Airway epithelial cell (primary cell): ENCODE measurements around a stretch of chr3.

GRCh38 chr3:124249756-124250282 is 216.7 kb downstream of the KALRN start:
- RAMPAGE, long total RNA, result no peak

- RAMPAGE, long total RNA, result no peak
Measured at GRCh38 chr3:124814533-124815236, 72.5 kb downstream of the ITGB5 start.

DNA sequence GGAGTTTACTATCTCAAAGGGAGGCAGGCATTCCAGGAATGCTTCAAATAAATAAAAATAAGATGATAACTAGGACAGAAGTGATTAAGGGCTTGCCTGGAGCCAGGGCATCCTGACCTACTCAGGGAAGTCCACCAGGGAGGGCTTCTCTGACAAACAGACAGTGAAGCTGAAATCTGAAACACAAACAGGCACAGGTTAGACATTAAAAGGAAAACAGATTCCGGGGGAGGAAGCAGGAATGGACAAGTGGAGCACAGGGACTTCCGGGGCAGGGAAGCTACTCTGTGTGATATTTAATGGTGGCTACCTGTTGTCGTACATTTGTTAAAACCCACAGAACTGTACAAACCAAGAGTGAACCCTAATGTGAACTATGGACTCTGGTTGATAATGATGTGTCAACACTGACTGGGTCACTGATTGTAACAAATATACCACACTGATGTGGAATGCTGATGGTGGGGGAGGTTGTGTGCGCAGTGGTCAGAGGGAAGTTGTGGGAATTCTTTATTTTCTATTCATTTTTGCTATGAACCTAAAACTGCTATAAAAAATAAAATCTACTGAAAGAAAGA is 53.2 kb downstream of the ITGB5 start:
- RAMPAGE, long total RNA, result no peak

DNA sequence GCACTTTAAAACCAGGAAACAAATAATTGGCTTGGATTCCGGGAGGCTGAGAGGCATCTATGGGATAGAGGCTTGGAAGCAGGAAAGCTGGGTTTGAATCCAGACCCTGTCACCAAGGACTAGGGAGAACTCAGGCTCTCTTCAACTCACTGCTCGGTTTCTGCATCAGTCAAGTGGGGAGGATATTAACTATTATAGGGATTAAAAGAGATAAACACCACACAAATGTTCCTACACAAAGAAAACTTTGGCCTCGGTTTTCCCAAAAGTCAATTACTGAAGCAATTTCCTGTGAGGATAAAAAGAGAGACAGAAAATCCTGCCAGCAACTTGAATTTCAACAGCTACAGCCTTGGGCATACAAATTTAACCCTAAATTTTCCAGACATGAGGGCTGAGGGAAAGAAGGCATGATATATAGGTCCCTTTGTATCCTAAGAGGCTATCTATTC is 36.0 kb downstream of the ITGB5 start:
- RAMPAGE, long total RNA, result no peak

DNA sequence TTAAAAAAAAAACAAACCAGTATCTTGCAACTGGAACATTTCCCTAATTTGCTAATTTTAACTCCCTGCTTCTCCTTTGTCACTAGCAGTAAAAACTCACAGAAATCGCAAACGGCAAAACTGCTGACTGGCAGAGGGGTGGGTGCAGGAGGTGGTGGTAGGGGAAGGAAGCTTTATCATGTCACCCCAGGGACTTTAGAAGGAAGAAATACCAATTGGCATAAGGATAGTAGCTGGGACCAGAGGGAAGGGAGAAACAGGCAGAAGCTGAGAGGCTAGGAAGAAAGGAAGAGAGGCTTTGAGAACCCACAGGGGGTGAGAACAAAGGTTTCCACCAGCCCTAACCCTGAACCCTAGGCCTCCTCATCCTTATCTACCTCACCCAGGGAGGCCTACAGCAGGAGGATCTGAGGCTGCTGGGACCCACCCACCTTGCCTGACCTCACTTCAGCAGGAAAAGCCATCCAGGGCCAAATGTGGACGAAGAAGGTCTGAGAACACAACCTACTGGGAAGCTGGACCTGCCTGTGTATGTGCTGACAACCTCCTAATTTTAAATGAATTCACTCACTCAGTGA is 10.7 kb downstream of the ITGB5 start:
- RAMPAGE, long total RNA, result no peak

DNA sequence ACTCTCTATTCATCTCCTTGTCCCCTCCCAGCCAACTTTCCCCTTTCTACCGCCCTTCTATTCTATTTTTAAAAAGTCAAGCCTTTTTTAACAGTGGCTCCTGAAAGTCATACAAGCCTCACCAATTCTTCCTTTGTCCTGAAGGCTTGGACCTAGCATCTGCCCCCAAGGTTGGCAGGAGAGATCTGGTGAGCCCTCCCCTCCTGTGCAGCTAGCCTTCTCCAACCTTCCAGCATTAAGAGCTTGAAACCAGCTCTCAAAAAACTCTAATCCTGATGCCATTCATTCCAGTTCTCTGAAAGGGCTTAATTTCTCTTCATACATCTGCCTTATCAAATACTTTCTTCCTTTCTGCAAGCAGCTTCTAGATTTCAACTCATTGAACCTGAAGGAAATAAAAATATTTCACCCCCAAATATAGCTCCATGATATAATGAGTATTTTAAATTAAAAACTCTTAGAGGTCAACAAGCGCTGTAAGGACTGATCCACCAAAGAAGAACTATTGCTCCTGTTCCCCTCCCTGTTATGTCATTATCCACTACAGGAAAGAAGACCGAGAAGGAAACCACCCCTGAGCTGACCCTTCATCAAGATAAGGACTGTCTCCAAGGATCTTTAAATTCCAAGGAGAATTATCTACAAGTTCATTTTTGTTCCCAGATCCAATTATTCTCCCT is 1.5 kb downstream of the MUC13 start:
- RAMPAGE, long total RNA, result no peak

- RAMPAGE, long total RNA, result no peak
Measured at GRCh38 chr3:124993383-124994412, 59.1 kb upstream of the MUC13 start.

DNA sequence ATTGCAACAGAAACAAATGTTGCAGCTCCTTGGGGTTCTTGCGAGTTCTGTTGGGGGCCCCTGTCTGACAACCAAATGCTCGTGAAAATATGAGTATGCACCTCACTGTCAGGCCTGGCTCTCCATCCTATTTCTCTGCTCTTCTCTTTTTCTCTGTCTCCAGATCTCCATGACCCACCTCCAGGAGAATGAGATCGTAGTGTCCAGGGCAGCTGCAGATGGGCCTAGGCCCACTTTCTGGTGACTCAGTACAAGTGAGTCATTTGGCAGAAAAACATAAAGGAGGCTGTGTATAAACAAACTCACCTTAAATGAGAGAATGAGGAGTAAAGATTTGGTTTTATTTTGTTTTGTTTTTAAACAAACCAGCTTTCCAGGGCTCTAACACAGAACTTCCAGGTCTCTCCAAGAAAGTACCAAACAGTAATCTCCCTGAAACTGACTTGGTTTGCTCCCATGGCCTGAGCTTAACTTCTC is 1.4 kb upstream of the HEG1 start:
- RAMPAGE, long total RNA, result no peak

- RAMPAGE, long total RNA, result no peak
Measured at GRCh38 chr3:125107703-125108836, 52.3 kb upstream of the HEG1 start.

GRCh38 chr3:125163906-125164591 is 48.5 kb downstream of the SLC12A8 start:
- RAMPAGE, long total RNA, result no peak

- RAMPAGE, long total RNA, result no peak
Measured at GRCh38 chr3:125192303-125192768, 20.2 kb downstream of the SLC12A8 start.

DNA sequence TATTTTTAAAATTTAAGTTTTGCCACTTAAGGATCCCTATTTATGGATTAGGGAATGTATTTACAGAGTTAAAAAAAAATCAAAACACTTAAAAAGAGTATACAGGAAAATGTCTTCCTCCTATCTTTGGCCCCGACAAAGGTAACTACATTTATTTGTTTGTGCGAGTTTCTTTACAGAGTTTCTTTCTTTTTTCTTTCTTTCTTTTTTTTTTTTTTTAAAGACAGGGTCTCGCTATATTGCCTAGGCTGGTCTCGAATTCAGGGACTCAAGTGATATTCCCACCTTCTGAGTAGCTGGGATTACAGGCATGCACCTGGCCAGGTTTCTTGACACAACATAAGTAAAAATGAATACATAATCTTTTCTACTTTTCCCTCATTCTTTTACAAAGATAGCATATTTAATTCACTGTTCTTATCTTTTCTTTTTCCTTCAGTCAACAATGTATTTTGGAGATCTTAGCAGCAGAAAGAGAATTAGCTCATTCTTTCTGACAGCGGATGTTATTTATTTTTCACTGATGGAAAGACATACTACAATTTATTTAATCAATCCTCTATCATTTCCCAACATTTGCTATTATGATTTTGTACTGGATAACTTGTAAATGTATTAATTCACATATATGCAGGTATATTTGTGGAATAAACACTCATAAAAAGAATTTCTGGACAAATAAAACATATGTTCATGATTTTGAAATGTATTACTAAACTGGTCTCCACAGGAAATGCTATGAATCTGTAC is 28.7 kb upstream of the SLC12A8 start:
- RAMPAGE, long total RNA, result no peak

DNA sequence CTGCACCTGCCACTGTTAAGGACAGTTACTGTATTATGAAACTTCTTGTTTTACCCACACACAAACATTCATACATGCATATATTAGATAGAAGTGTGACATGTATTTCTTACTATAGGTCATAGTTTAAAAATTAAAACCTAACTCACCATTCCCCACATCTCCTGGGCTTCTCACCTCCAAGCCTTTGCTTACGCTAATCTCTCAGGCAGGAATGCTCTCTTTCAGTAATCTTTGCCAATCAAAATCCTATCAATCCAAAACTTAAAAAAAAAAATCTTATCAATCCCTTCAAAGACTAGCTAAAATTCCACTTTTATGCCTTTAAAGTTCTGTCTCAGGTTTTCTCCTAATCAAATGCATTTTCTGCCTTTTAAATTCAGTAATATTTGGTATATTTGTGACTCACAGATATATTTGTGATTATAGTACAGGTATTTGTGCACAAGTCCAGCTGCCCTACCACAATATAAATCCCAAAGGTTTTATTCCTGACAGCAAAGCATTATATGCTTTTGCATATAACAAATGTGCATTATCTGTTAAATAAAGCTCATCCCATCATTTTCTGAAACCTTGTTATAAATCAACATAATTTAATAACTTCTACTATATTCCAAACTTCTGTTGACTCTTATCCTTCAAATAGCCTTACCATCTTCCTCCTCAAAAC is 8.4 kb downstream of the ZNF148 start:
- RAMPAGE, long total RNA, result no peak

DNA sequence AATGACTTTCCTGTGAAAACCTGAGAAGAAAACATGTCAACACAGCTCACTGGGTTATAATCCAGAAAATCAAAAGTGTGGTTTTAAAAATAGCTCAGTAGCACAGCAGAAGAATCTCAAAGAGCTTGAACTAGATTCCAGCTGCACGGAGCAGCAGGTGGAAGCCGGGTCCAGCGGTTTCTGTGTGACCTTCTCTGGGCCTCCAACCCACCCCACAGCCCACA is 23.4 kb downstream of the SLC41A3 start:
- RAMPAGE, long total RNA, result no peak

GRCh38 chr3:126178911-126179273 is 1.5 kb downstream of the ALDH1L1 start:
- RAMPAGE, long total RNA, result no peak

DNA sequence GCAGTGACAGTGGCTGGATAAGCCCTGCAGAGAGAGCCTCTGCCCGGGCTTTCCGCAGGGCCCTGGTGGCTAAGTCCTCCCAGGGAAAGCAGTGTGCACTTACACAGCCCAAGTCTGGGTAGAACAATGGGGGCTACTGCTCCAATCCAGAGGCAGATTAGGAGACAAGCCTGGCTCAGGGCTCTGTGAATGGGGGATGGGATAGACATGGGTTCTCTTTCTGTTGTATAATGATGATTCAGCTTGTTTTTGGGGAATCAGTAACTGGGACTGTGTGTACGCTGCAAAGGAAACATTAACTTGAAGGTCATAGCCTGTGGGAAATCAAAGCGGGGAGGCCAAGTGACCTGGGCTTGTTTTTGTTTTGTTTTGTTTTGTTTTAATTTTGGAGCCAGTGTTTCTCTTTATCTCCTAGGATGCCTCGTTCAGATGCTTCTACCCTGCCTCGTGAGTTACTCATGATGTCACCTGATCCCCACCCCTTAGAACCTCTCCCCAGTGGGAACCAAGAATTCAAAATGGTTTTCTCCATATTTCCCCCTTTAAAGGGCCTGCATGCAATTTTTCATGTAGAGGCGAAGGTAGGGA is 4.2 kb upstream of the ALDH1L1 start:
- RAMPAGE, long total RNA, result no peak

GRCh38 chr3:126186715-126187106 is 6.3 kb upstream of the ALDH1L1 start:
- RAMPAGE, long total RNA, result no peak

DNA sequence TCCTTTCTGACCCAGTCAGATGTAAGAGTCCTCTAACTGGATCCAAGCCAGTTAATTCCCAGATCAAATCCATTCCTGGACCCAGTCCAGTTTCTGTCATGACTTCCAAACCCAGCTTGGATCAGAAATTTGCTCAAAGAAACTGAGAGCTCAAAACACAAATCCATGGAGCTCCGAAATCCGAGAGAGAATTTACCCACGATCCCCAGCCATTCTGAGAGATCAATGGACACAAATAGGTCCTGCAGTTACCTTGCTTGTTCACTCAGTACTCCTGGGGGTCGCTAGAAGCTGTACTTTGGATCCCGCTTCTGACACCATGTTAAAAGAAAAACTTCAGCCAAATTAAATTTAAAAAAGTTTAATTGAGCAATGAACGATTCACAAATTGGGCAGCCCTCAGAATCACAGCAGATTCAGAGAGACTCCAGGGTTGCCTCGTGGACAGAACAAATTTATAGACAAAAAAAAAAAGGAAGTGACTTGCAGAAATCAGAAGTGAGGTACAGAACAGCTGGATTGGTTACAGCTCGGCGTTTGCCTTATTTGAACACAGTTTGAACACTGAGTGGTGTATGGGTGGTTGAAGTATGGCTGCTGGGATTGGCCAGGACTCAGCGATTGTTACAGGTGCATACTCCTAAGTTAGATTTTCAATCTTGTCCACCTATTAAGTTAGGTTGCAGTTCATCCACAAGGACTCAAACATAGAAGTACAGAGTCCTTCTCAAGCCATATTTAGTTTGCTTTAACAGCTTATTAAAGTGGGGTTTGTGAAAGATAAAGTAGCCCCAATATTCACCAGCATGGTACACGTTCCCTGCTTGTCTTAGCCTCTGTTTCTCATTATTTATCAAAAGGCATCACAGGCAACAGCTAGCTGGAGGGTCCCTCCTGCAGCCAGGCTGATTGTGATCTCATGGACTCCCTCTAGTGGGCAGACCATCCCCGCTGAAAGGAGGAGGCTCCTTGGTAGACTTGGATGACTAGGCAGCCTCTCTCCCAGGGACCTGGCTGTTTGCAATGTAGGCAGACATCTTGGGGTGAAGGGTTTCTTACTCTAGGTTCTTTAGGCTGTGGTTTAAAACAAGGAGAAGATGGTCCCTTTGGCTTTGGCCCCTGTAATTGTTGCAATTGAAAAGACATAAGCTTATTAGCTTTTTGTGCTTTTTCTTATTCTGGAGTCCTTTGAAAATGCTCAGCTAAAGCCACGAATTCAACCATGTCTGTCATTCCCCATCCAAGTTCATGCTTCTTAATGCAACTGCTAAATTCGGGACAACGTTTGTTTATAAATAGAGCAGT is 17.5 kb upstream of the ALDH1L1 start:
- RAMPAGE, long total RNA, result no peak

GRCh38 chr3:126365681-126366129 is 8.5 kb upstream of the KLF15 start:
- RAMPAGE, long total RNA, result no peak

DNA sequence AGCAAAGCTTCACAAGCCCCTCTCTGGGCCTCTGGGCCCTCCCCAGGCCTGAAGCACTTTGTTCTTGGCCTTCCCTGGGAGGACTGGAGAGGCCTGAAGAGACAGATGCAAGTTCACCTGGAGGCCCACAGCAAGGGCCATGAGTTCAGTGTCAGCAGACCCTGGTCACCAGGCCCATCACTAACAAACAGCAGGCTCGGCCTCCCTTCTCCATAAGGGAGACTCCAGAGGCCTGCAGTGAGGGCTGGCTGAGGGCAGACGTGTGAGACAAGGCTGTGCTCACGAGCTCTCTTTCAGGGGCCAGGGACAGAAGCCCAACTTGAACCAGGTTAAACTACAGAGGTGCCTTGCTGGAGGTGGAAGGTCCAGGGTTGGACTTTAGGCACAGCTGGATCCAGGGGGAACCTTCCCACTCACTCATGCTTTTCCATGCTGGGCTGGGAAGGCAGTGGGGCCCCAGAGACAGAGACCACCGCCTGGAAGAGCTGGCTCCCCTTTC is 18.9 kb downstream of the CFAP100 start:
- RAMPAGE, long total RNA, result no peak